Neural cell (in vitro differentiated cells): ENCODE measurements around a stretch of chr1.

- RAMPAGE, long total RNA: no peak
Measured at GRCh38 chr1:186781681-186782059, 47.1 kb upstream of the PLA2G4A start.

- RAMPAGE, long total RNA: no peak
Measured at GRCh38 chr1:189149458-189150218, 1328.0 kb downstream of the BRINP3 start.

DNA sequence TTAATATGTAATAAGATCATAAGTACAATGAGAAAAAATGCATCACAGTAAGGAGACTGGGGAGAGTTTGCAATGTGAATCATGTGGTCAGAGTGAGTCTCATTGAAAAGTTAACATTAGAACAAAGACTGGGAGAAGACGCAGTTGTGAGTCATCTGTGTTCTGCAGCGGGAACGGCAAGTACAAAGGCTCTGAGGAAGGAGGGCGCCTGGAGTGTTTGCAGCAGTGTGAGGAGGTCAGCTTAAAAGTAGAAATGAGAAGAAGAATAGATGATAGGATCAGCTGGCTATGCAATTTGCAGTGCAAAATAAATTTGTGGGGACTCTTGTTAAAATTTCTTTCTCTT is 44.5 kb upstream of the RGS1 start:
- RAMPAGE, long total RNA: no peak

DNA sequence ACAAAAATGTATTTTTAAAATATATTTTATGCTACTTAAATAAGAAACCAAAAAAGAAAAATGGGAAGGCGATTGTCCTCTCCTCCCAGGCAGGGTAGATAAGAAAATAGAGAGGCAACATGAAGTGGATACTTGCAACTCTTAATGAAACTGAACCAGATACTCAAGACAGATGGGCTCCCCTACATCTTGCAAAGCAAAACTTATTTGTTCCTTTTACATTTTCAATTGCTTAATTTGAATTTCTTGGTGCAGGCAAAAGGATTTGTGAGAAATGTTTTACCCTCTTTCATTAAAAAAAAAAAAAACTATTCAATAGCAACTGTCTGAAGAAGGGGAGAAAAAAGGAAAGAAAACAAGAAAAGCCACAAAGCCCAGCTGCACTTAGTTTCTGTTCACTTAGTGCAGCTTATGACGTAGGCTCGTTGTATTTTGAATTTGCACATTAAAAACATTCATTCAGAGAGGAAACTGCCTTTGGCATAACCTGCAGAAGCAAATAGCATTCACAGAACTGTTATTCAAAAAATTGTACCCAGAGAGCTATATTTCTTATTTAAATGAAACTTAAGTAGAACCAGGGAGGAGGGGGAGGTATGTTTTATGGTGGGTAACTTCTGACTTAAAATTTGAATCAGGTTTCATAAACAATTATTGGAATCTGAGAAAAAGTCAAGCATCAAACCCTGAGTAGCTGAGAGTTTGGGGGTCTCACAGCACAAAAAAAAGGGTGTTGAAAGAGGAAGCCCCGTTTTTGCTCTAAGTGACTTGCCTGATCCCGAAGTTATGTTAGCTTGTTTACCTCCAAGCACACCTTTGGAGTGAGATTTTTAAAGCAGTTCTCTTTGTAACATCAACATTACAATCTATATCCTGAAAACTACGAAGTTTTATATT is 36.6 kb upstream of the RGS1 start:
- RAMPAGE, long total RNA: no peak

- RAMPAGE, long total RNA: no peak
Measured at GRCh38 chr1:192544727-192545473, 30.7 kb upstream of the RGS1 start.

DNA sequence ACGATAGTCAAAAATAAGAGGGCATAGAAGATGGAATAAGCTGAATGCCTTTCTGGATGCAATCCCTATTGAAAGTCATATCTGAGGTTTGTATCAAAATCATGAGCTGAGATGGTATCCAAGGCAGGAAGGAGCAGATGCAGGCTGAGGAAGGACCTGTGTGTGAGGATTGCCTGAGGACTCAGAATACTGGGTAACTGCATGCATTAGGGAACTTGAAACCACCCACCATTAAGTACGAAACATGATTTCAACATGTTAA is 29.6 kb upstream of the RGS1 start:
- RAMPAGE, long total RNA: no peak

DNA sequence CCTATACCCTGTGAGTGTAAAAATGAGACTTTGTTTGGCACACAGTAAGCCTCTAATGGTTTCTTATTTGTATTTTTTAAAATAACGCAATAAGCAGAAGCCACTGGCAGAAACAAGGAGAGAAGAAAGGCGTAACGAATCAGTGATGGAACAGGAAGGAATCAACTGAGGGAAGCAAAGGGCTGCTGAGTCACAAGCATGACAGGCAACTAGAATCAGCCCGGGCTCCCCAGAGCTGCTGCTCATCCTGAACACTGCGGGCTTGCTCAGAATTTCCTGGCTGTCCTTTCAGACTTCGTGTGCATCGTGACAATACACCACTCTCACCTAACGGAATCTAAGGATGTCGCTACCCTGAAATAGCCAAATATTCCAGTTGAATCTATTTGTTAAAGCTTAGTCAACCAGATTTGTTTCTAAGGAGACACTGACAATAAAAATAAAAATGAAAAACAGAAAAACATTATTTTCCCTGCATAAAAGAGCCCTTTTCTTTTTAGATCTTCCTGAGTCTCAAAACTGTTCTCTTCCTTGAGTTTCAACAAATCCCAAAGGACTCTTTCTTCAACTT is 20.6 kb upstream of the RGS2 start:
- RAMPAGE, long total RNA: no peak

- RAMPAGE, long total RNA: no peak
Measured at GRCh38 chr1:192809123-192809271, 158 bp downstream of the RGS2 start.

- RAMPAGE, long total RNA: no peak
Measured at GRCh38 chr1:193472069-193472451, 285.6 kb upstream of the B3GALT2 start.

GRCh38 chr1:193539660-193540465 is 353.4 kb upstream of the B3GALT2 start:
- RAMPAGE, long total RNA: no peak

DNA sequence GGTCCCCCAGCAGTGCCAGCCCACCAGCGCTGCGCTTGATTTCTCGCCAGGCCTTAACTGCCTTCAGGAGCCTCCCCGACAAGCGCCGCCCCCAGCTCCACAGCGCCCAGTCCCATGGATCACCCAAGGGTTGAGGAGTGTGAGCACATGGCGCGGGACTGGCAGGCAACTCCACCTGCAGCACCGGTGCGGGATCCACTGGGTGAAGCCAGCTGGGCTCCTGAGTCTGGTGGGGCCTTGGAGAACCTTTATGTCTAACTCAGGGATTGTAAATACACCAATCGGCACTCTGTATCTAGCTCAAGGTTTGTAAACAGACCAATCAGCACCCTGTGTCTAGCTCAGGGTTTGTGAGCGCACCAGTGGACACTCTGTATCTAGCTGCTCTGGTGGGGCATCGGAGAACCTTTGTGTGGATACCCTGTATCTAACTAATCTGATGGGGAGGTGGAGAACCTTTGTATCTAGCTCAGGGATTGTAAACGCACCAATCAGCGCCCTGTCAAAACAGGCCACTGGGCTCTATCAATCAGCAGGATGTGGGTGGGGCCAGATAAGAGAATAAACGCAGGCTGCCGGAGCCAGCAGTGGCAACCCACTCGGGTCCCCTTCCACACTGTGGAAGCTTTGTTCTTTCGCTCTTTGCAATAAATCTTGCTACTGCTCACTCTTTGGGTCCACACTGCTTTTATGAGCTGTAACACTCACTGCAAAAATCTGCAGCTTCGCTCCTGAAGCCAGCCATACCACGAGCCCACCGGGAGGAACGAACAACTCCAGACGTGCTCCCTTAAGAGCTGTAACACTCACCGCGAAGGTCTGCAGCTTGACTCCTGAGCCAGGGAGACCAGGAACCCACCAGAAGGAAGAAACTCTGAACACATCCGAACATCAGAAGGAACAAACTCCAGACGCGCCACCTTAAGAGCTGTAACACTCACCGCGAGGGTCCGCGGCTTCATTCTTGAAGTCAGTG is 1673.1 kb upstream of the B3GALT2 start:
- RAMPAGE, long total RNA: no peak

DNA sequence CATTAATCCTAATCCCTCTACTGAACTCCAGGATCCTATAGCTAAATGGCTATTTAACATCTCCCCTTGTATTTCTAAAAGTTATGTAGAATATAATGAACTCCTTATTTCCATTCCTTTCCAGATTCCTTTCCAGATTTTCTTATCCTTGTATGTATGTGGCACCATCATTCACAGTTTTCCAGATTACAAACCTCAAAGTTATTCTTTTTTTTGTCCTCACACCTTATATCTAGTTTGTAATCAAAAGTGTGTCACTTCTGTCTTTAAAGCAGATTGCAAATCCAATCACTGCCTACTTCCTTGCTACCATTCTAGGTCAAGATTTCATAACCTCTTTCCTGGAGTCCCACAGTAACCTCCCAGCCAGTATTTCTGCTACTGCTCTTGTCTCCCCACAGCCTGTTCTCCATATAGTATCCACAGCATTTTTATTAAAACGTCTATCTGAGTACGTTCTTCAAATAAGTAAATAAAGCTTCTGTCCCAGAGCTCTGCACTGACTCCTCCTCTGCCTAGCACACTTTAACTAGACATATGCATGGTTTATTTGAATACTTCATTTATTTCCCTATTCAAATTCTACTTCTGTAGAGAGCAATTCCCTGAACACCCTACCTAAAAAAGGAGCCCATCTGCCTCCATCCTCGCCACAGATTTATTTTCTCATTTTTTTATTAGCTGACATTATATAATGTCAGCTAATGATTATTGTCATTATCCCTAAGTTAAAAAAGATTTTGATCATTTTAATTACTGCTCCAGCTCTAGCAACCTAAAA is 157.7 kb downstream of the KCNT2 start:
- RAMPAGE, long total RNA: no peak

DNA sequence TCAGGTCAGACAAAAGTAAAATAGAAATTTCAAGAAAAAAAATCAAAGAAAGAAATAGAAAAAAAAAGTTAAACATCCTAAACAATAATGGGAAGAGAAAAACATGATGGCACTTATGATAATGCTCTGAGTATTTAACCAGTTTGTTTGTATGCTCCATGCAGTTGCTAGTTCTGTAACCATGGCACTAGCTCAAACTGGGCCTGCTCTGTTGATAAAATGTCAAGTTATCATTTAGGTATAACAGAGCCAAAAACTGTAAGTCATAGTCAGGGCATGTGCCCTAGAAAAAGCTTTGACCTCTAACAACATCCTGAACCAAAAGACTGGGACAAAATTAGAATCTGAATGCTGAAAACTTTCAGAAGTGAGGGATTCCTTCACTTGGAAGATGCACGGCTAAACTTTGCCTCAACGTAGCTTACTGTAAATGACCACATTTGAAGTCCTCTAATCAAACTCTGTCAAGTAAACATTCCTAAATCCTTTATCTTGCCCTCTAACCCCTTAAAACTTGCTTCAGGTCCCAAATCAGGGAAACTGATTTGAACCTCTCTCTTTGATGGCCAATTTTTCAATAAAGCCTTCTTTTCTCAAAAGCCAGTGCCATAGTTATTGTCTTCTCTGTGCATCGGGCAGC is 148.8 kb downstream of the KCNT2 start:
- RAMPAGE, long total RNA: no peak

- RAMPAGE, long total RNA: no peak
Measured at GRCh38 chr1:196659993-196660711, 8.3 kb downstream of the CFH start.

GRCh38 chr1:197096754-197097539 is 29.9 kb upstream of the F13B start:
- RAMPAGE, long total RNA: no peak

DNA sequence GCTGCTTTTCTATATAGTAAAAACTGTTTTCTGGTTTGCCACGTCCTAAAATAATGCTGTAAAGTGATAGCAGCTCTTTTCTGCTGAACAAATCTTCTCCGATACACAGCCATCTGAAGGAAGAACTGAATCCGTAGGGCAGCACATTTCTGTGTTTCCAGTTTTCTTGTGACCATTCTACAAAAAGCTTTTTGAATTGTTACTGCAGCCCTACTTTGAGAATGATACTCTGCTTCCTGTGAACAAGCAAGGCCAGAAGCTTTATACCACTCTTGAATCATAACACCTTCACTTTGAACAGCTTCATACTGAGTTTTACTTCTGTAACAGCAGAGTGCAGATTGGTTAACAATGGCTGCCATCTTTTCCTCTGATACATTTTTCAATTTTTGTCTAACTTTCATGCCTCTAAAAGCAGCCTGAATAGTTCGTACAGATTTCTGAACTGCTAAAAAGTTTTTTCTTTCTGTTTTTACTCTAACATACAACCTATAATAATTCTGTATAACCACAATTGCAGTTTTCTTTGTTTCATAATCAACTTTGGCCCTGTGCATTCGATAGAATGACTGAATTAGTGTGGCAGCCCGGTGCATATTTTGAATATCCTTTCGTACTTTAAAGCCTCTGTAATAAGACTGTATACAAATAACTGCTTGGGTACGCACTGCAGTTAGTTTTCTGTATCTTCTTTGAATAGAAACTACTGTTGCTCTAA is 33.7 kb upstream of the F13B start:
- RAMPAGE, long total RNA: no peak

- RAMPAGE, long total RNA: no peak
Measured at GRCh38 chr1:197178928-197179405, 22.1 kb downstream of the ZBTB41 start.

- RAMPAGE, long total RNA: no peak
Measured at GRCh38 chr1:197737032-197737644, 38.1 kb downstream of the DENND1B start.

- RAMPAGE, long total RNA: no peak
Measured at GRCh38 chr1:197915472-197916509, 1.4 kb upstream of the LHX9 start.

DNA sequence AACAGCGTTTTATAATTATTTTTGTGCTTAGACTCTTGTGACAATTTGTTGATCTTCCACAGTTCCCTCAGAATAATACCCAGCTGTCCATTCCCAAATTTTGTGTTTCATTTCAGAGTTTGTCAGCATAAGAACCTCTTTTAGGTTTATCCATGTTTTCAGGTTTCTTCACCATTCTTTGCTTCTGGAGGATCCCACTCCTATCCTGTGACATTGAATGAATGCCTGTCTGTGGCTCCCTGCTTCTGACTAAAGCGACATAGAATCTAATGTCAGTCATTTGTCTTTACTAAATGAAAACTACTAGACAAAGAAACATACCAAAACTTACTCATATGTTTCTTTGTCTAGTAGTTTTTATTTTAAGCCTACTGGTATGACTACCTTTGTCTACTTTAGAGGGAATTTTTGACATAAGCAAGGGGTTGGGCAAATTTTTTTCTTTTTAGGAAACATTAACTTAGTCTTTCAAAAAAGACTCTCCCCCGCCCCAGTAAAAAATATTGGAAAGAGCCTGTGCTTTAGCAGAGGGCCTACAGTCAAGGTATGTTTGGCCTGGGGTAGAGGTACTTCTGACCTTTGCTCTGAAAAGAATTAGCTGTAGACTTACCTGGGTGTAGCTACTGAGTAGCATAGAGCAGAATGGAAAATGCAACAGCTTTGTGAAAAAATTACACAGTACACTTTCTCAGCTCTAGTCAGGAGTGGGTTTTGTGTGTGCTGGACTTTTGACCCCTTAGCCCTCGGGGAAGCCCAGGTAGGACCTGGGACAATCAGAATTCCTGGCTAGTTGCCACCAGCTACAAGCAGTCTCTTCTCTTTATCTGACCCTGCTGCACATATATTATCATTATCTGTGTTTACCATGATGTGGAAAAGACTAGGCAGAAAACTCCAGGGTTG is 5.0 kb downstream of the NEK7 start:
- RAMPAGE, long total RNA: no peak